SJCRH30 (cell line): ENCODE measurements around a stretch of chr2.

- RAMPAGE, long total RNA, result no peak
Observed at GRCh38 chr2:101124050-101124277, 27.2 kb downstream of the TBC1D8 start.

GRCh38 chr2:101253701-101253780 is 855 bp downstream of the CNOT11 start:
- RAMPAGE, long total RNA, result no peak

DNA sequence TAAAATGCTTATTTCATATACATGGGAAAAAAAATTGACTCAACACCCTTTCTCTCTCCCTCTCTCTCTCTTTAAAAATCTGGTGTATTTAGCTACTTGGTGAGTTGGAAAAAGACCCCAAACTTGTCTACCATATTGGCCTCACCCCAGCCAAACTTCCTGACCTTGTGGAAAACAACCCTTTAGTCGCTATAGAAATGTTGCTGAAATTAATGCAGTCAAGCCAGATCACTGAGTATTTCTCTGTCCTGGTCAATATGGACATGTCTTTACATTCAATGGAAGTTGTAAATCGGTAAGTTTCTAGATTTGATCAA is 13.9 kb downstream of the CNOT11 start:
- RAMPAGE, long total RNA, result no peak

- RAMPAGE, long total RNA, result no peak
Observed at GRCh38 chr2:101268744-101269995, 16.5 kb downstream of the CNOT11 start.

GRCh38 chr2:101273611-101274640 is 21.2 kb downstream of the CNOT11 start:
- RAMPAGE, long total RNA, result no peak

DNA sequence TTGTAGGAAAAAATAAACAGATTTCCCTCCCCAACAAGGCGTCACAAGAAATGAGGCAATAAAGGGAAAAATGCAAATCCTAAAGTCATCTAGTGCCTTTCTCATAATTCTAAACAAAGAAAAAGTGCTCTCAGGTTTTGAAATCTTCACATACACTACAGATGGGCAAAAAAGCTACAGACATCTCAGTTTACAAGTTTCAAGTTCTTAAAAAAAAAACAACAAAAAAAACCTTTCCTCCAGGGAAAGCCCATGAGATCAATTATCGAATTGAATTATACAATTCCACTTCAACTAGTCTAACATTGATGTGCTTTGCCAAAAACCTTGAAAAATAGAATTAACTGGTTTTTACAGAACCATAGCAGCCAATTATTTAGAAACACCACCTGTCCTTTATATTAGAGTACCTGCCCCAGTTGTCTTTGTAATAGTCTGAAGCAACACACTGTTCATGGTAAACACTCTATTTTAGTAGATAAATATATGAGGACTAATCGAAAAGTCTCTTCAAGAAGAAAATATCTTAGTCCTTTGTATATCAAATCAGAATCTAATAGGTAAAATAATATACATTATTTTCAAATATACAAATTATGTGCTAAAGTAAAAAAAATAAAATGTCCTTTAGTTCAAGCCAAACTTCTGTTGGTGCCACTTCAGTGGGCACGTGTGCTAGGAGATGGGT is 24.0 kb downstream of the CNOT11 start:
- RAMPAGE, long total RNA, result no peak

GRCh38 chr2:101327668-101328380 is 19.3 kb upstream of the RNF149 start:
- RAMPAGE, long total RNA, result no peak

GRCh38 chr2:101474324-101474916 is 492 bp downstream of the RFX8 start:
- RAMPAGE, long total RNA, result no peak

GRCh38 chr2:101705283-101706280 is 8.1 kb downstream of the MAP4K4 start:
- RAMPAGE, long total RNA, result no peak

DNA sequence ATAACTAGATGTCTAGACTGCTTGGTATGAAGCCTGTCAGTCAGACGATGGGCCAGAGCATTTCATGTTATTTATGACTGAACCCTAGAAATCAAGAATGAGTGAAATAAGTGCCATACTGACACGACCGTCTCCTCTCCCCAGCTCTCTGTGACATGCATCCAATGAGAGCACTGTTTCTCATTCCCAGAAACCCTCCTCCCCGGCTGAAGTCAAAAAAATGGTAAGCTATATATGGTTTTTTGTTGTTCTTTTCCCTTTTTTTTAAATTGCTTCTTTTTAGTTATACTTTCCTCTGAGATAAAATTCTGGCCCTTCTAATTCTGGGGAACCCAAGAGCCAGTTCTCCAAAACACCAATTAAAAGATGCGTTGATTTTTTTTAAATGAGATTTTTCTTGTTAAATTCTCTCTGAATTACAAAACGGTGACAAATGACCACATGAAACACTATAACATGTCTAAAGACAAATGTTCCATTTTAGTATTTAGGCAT is 138.3 kb downstream of the MAP4K4 start:
- RAMPAGE, long total RNA, result no peak

- RAMPAGE, long total RNA, result no peak
Observed at GRCh38 chr2:101842333-101842734, 144.8 kb downstream of the MAP4K4 start.

- RAMPAGE, long total RNA, result no peak
Observed at GRCh38 chr2:101854726-101855446, 136.9 kb upstream of the IL1R2 start.

DNA sequence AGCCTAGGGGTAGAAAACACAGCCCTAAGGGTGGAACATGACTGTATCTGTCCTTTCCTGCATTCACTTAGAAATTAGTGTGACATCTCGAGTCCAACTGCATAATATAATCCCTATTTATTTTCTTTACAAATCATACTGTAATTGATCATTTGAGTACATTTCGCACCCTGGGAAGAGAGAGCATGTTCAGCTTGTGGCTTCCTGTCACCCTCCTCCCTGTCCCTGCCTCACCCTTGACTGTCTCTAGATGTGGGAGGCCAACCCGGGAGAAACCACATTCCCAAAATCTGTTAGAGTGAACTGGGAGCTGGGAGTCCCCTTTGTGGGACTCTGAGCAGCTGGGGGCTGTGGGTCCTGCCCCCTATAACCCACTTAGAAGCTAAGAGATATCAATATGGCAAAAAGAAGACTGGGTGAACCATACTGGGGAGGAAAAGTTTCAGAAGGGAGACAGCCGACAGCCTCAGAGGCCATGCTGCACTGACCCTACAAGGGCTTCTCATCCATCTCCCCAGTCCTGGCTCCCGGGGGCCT is 28.9 kb upstream of the IL1R2 start:
- RAMPAGE, long total RNA, result no peak

DNA sequence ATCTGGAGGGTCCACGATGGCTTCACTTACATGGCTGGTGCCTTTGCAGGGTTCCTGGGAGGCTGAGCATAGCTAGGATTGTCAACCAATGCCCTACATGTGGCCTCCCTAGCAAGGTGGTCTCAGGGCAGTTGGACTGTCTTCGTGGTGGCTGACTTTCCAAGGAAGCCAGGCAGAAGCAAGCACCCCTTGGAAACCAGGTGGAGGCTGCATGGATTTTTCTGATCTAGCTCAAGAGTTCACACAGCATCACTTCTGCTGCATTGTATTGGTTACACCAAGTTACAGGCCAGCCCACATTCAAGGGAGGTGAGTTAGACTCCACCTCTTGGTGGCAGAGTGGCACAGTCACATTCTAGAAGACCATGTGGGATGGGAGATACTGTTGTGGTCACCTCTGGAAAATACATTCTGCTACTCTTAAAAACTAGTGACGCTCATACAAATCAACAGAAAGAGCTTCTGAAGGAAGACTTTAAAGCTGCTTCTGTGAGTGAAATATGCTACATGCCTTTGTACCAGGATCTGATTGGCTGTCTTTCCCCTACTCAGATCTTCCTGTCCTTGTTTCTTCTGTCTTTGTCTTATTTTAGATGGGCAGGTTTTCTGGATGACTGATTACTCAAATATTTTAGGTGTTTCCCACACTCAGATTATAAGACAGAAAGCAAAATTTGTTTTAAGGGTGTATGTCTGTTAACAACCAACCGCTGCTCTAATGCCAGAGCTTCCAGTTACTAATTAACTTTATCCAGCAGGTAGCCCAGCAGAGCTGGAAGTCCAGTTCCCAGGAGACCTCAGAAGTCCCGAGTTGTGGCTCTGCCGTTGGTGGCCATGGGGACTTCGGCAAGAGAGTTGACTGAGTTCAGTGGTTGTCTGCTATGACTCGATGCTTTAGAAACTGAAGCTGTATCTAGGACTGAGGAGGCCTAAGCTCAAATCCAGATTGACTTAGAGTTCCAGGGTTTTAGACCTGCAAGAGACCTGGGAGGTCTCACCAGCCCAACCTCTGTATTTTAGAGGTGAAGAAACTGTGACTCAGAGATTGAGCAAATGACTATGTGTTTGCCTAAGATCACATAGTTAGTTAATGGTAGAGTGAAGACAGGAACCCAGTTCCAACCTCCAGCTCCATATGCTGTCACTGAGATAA is 7.2 kb downstream of the IL1R2 start:
- RAMPAGE, long total RNA, result no peak

DNA sequence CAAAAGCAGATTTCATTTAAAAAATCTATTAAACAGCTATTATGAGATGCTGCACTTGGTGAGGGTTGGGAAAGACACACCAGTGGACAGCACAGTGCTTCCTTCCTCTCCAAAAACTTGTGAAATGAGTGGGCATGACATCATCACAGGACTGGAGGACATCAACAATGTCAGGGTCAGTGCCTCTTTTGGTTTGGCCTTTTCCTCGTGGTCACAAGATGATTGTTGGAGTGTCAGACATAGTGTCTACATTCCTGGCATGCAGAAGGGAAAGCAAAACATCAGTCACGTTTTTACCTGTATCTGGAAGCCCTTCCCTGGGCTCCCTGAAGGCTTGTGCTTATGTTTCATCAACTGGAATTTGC is 49.6 kb downstream of the IL1R2 start:
- RAMPAGE, long total RNA, result no peak

DNA sequence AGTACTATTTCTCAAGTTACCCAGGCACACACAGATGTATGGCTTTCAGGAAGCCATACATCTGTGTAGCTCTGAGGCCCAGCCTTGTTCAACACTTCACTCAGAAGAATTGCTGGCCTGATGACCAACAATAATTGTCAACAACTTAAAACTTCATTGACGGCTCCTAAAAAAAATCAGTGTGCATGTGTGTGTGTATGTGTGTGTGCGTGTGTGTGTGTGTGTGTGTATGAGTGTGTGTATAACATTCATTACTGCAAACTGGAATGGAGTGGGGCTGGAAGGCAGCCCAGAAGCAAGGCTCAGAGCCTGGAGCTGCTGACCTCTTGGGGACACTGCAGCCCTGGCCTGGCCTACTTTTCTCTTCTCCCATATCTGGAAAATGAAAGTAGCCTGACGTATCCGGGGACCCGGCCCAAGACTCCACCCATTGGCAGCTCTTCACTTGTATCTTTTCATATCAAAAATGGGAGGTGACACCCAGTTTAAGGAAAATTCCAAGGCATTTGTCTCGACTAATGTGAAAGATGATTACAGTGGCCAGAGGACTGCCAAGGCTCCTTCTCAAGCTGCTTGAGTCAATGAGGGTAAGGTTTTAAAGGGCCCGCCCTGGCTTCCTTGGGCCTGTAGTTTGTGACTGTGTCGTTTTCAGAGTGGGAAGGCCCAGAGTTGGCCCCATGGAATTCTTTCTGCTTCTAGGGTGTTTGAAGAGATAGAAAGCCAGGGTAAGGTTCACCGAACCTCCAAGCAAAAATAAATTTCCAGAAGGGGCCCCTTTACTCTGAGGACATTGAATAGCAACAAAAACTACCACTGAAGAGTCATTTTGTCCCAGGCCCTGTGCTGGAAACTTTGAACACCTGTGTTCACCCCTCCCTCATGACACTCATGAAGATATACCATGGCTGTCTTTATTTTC is 72.3 kb upstream of the IL1R1 start:
- RAMPAGE, long total RNA, result no peak

DNA sequence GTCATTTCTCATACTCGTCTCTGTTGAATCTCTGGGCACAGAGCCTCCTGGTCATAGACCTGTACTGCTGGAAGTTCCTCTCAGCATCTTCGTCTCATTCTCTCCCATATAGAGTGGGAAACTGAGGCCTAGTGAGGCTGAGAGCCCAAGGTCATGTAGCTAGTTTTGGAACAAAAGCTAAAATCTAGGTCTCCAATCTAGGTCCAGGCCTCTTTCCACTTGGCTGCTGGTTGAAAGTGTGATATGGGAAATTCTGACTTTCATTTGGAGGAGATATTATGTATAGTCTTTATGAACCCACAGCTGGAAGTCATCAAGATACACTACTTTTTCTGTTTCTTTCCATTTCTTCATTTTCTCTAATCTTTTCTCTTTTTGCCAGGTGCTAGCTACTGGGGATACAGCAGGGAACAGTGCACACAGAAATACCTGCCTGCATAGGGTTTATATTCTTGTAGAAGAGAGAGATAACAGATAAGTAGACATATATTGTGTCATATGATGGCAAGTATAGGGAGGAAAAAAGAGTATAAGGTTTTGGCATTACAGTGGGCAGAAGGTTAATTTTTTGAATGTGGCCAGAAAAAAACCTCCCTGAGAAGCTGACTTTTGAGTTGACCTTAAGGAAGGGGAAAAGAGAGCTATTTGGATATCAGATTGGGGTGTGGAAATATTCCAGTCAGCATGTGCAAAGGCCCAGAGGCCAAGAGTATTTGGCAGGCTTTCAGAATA is 15.5 kb downstream of the IL1R1 start:
- RAMPAGE, long total RNA, result no peak

GRCh38 chr2:102245600-102246191 is 58.9 kb downstream of the IL1RL2 start:
- RAMPAGE, long total RNA, result no peak

DNA sequence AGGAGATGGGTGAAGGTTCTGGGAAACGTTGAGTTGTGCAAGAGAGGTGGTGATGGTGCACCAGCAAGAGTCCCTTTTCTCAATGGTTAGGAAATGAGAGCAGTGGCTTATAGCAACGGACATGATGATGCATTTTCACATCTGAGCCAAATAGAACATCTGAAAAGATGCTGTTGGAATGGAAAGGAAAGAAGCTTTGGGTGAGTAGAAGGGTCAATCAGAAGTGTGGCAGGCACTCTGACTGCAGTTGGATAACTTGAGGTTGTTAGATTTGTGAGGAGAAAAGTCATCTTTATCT is 48.6 kb upstream of the IL1RL1 start:
- RAMPAGE, long total RNA, result no peak

- RAMPAGE, long total RNA, result no peak
Observed at GRCh38 chr2:102317700-102318754, 6.7 kb downstream of the IL1RL1 start.